Colon Carcinoma Metastatic in the Brain (tissue), 2 donors: ENCODE results near the genes ARHGDIA and ALYREF.

DNA sequence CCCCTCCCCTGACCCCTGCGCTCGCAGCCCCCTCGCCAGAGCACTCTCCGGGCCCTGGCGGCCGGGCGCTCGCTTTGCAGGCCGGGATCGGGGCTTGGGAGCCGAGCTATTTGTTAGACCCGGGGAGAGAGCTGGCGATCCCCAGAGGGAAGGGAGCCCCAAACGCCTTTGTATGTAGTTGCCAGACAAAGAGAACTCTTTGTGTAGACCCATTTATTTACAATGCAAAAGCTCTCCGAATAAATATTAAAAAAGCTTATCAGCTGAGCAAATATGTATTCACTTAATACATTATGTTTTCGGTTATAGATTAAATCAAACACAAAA lies 2.4 kb downstream of the BAHCC1 start:
- PRO-cap, 2 experiments, result no peak in any of the 2 experiments

GRCh38 chr17:81403460-81404484 lies 8.5 kb downstream of the BAHCC1 start:
- PRO-cap, 2 experiments, result no peak in any of the 2 experiments

GRCh38 chr17:81406351-81406946 lies 11.2 kb downstream of the BAHCC1 start:
- PRO-cap, 2 experiments, result no peak in any of the 2 experiments

DNA sequence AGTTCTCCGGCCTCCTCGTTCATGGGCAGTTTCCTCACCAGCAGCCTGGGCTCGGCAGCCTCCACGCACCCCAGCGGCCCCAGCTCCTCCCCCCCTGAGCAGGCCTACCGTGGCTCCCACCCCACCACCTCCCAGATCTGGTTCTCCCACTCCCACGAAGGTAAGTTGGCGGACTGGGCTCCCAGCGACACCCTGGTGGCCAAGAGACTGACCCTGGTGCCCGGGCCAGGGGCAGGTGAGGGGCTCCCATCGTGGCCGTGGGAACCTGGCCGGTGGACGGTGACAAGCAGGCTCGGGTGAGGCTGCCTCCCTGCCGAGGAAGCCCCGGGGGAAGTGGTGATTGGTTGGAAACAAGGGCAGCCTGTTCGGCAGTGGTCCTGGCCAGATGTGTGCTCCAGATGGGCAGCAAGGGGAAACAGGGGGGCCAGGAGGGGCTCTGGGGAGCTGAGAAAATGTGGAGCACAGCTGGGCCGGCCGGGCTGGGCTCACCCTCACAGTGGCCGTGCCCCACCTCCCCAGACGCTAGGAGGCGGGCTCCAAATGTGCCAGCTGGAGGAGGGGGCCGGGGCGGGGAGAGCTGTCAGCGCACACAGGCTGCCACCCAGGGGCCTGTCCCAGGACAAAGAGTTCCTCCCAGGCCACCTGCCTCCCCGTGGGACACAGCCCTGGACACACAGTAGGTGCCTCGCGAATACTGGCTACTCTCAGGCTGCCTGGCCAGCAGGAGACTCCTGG lies 31.7 kb downstream of the BAHCC1 start:
- PRO-cap, 2 experiments, result no peak in any of the 2 experiments

GRCh38 chr17:81494844-81495549 lies 17.6 kb downstream of the ACTG1 start:
- PRO-cap, 2 experiments, result no peak in any of the 2 experiments

GRCh38 chr17:81513079-81513307 lies 394 bp upstream of the ACTG1 start:
- PRO-cap, 2 experiments, result peak in 1 of 2 experiments; most common plus-strand start chr17:81513177 (in 1)

GRCh38 chr17:81515532-81515978 lies 3.0 kb upstream of the ACTG1 start:
- PRO-cap, 2 experiments, result no peak in any of the 2 experiments

DNA sequence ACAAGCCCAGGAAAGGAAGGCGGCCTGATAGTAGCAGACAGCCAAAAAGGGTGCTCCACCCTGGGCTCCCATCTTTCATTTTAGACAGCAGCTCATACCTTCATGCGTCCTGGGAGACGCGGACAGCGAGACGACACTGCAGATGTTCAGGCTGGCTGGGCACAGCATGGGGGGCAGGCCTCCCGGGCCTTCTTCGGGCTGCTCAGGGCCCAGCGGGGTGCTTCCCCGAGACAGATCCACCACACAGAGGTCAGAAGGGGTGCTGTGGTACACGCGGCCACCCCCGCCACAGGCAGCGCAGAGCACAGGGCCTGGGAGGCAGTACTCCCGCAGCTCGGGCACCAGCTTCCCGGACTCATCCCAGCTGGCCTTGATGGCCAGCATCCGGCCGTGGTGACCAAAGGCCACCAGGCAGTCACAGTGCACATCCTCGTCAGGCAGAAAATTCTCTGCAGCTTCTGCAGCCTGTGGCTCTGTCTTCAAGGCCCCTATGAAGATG lies 2.0 kb downstream of the FAAP100 start:
- PRO-cap, 2 experiments, result no peak in any of the 2 experiments

- PRO-cap, 2 experiments, result no peak in any of the 2 experiments
Observed at GRCh38 chr17:81550889-81551338, 1.2 kb downstream of the FAAP100 start.

DNA sequence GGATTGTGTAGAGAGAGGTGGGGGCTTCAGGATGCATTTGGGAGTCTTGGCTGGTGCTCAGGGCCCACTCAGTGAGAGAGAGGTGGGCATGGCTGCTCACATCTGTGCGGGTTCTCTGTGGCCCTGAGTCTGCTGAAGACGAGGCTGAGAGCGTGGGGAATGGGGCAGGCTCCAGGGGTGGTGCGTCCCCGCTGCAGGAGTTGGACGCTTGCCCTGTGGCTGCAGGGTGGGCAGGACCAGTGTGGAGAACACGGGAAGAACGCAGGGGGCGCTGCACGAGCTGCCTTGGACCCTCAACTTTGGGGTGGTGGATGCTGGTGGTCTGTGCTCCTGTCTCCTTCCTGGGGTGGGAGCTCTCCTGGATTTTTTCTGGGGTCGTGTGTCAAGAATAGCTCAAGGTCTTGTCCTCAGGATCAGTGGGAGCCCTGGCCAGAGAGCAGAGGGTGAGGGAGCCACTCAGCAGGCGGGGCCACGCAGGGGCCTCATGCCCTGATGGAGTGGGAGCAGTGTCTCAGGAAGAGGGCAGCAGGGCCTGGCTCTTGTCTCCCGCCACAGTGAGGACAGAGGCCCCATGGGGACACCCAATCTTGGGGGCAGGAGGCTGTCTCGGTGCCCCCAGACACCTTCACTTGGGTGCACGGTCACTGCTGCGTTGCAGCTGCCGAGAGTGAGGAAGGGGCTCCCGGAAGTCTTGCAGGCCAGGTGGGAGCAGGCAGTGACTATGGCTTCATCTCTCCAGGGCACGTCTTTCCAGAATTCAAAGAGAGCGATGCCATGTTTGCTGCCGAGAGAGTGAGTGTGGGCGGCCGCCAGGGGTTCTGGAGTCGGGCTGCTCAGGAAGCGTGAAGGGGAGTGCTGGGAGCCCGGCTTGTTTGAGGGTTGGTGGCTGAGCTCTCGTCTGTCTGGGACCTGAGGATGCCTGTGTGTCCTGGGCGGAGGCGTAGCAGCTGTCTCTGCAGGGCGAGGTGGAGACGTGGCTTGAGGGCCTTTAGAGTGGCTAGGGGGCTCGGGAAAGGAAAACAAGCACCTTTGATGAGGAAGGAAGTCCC lies 6.0 kb downstream of the HGS start:
- PRO-cap, 2 experiments, result no peak in any of the 2 experiments

- PRO-cap, 2 experiments, result no peak in any of the 2 experiments
Observed at GRCh38 chr17:81703671-81704869, 903 bp downstream of the MRPL12 start.

- PRO-cap, 2 experiments, result no peak in any of the 2 experiments
Observed at GRCh38 chr17:81870319-81870955, 700 bp downstream of the ARHGDIA start.

DNA sequence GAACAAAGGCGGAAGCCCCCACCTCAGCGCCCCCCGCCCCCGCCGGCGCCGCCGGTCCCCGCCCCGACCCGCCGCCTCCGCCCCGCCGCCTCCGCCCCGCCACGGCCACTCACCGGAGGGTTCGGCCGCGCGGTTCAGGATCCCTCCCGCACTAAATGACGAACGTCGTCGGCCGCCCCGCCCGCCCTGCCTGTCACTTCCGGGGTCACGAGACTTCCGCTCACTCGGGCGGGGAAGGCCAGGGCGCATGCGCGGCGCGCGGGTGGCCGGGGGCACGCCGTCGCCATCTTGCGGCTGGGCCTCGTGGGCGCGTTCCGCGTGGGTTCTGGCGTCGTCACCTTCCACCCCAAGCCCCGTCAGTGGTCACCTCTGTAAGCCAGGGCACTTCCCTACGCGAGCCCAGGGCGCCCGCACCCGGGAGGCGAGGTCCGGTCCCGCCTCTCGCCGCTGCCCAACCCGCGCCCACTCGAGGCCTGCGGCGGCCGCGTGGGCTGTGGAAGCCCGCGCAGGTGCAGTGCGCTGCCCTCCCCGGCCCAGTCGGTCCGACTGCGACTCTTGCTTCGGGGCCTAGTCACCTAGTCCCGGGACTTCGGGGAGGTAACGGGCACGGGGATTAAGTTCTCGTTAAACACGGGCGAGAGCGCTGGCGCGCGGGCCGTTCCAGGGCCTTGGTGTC lies at the start of gene ARHGDIA:
ARHGDIA (minus strand) TSS at position 153 of the 676 bp plus-strand sequence.
- PRO-cap, 2 experiments, result peak in 2 of 2 experiments; most common plus-strand start position 248 of the sequence (in 1); most common minus-strand start position 188 of the sequence (in 2)

GRCh38 chr17:81876723-81877222 lies 5.6 kb upstream of the ARHGDIA start:
- PRO-cap, 2 experiments, result no peak in any of the 2 experiments

DNA sequence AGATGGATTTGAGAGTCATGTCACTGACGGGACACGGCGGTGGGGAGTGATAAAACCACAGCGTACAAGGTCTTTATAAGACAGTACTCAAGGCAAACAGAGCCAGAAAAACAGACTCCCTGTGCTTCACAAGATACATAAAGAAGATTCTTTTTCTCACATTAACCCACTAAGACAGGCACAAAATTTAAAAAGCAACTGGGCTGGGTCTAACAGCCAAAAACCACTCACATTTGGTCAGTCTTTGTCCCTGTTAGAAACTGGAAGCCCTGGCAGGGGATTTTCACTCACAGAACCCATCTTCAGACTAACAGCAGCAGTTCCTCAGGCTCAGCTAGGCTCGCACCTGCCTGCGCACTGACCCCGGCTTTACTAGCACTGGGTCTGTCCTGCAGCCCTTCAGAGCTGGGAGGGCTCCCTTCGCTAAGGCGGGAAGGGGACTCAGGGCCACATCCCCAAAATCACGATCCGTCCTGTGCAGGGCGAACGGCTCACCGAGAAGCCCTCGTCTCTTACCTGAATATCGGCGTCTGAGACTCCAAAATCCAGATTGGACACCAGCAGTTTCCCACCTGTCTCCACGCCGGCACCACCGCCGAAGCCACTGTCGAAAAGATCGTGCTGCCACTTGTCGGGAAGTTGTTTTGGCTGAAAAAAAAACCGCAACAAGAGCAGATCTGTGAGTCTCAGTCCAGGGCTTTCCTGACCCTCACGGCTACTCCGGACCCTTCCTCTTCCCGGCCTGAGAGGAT lies 1.0 kb downstream of the ALYREF start:
- PRO-cap, 2 experiments, result no peak in any of the 2 experiments

- PRO-cap, 2 experiments, result peak in 2 of 2 experiments; most common plus-strand start chr17:81891950 (in 2); most common minus-strand start chr17:81891586 (in 2)
Observed at GRCh38 chr17:81891092-81892122, at the start of gene ALYREF. ALYREF (minus strand) TSS chr17:81891586.

- PRO-cap, 2 experiments, result no peak in any of the 2 experiments
Observed at GRCh38 chr17:81923239-81923819, 4.2 kb downstream of the MAFG start.

DNA sequence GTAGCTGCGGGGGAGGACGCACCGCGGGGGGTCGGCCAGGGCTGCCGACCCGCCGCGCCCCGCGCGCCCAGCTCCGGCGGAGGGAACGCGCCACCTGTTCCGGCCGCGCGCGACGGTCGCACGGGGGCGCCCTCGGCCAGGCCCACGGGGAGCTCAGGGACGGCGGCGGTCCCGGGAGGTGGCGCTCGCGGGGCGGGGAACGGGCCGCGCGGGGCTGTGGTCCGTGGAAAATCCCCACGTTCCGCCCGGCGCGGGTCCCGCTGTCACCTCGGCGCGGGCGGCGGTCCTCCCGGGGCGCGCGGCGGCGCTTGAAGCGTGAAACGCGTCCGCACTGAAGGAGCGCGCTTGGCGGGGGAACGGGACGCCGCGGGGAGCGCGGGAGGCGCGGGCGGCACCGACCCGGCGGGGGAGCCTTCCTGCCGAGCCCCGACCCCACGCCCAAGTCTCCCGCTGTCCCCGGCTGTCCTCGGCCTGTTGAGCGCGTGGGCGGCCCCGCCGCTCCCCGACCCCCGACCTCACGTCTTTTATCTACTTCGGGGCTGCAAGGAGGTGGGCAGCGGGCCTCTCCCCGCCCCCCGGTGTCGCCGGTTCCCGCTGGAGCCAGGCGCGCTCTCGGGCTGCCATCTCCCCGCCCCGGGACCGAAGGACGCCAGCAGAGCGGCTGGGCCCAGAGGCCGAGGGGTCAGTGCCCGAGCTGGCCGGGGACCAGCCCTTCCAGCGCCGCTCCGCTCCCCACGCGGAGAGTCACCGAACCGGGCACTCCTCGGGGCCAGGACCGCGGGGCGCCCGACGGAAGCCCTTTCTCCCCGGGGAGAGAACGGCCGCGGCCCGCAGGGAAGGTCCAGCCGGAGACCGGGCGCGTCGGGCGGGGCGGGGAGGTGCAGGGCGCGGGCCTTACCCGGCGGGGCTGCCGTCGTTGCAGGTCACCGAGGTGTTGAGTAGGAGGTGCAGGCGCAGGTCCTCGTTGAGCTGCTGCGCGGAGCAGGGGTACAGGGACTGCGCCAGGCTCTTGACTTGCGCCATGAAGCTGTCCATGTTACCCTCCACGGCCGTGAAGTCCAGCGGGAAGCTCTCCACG lies 959 bp downstream of the NOTUM start:
- PRO-cap, 2 experiments, result peak in 1 of 2 experiments; most common plus-strand start position 926 of the sequence (in 1); most common minus-strand start position 651 of the sequence (in 1)

DNA sequence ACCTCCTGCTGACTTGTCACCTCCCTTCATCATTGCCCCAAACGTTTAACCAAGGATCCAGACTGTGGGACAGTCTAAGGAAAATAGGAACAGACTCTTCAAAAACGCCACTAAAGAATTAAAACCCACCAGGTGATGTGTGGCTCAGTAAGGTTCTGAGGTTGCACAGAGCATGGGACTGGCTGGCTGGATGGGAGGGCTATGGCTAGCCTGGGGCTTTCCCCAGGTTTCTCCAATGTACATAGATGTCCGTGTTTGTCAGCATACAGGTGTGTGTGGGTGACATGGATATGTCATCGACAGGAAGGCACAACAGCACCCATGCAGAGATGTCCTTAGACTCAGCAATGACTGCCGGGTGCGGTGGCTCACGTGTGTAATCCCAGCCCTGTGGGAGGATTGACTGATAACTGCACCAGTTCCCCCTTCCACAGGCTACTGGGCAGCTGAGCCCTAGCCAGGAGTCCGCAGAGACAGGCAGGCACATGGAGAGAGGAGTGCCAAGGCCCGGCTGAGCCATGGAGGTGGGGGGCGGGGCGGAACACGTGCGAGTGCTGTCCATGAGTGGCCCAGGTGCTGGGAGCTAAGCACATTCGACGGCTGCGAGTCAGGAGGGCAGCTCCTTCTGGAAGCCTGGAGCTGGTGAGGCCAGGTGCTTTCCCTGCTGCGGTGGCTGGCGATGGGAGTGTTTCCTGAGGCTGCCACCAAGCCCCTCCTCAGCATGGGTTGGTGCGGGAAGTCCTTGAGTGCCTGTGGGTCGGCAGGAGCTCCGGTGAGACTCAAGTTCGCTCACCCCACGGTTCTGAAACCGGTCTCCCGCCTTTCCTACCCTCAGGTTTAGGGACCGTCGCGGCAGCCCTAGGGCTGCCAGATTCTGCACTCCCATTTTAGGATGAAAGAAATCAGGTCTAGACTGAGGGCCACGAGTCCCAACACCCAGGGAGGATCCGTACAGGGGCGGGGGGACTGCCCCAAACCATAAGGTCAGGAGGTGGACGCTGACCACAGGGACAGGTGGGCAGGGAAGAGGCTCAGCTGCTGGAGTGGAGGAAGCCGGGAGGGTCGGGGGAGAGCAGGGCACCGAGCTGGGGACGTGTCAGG lies 871 bp upstream of the ASPSCR1 start:
- PRO-cap, 2 experiments, result peak in 2 of 2 experiments; most common plus-strand start position 590 of the sequence (in 2)

DNA sequence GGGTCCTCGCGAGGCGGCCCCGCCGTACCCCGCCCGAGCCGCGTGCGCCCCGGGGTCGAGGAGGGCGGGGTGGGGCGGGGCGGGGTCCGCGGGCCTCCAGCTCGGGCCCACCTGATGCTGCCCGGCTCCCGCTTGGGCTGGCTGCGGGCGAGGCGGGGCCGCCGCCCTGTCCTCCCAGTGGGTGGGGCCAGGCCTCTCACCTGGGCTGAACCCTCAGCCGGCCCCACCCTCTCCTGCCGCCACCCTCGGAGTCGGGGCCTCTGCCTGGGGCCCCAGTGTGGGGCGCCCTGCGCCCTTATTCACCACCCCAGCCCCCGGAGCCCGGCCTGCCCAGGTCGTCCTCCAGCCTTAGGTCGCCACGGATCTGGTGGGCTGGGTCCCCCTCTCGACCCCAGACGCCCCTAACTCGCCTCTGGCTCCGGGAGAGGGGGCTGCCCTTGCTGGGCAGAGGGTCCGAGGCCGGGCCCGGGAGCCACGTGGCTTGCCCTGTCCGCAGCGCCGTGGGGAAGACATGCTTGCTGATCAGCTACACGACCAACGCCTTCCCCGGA lies 488 bp downstream of the RAC3 start:
- PRO-cap, 2 experiments, result peak in 1 of 2 experiments; most common minus-strand start position 145 of the sequence (in 1)